Metanephros (tissue), 2 donors: ENCODE measurements around a stretch of chr16.

DNA sequence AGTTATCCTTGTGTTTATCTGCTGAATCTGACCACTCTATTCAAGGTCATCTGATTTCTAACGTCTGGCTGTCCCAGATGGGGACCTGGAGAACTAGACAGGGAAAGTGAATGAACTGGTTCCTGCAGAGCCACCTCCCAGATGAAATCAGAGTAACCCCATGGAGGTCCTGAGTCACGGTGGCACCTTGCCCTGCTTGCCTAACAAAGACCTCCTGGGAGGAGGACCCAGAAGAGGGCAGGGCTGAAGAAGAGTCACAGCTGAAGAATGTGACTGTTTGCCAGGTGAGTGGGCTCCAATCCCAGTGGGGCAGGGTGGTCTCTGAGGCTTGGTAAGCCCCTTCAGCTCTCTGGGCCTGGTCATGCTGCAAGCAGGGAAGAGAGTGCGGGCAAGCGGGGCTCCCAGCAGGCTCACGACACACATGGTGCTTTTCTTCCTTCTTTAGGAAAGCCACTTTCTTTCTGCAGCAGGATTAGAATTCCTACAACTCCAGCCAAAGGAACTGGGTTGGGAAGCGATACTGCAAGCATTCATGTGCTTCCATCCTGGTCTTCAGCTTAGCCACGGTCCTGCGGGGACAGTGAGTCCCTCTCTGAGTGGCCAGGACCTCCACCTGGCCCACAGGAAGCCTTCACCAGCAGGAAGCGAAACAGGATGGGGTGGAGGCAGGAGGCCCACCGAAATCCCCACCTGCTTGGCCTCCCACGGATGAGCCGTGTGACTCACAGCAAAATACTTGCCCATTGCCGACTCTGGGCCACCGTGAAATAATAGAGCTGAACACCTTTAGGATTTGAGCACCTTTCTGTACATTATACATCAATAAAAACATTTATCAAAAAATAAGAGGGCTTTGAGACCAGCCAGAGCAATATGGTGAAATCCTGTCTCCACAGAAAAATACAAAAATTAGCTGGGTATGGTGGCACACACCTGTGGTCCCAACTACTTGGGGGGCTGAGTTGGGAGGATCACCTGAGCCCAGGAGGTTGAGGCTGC, 4.2 kb downstream of the C16orf74 start:
- RAMPAGE, long total RNA: no peak

- RAMPAGE, long total RNA: no peak
Measured at GRCh38 chr16:85833115-85833815, 33.8 kb downstream of the COX4I1 start.

DNA sequence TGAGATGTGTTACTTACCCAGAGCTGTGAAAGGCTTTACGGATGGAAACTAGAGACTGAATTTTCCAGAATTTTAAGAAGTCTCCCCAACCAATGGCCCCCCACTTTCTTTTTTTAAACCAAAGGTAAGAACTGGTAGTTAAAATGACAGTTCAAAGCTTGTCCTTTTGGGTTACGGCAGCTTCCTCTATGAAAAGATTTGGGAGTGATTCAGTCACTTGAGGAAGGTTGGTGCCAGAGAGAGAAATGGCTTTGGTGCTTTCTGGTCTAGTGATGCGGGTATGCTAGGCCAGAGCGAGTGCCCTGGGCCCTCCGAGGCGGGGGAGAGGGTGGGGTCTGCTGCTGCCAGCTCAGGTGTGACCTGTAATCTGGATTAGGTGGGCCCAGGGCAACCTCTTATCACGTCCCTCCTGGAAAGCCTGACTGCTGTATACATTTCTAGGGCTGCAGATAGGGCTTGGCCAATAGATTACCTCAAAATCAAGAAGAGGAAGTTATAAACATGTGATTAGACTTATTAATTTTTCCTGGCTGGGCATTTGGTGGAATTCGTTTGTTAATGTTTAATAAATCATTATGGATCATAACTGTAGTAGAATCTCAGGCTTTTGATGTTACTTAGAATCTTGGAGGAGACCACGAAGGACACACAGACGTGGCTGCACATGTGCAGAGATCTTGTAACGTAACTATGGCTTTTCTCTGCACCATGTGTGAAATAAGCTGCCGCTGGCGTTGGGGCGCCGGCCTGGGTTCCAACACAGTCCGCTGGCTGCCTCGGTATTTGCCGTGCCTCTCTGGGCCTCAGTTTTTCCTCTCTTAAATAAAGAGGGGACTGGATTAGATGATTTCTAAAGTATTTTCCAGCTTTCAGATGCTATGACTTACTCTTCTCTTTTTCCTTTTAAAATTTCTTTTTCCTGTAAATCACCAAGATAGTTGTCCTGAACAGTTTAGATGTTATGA, 1.2 kb downstream of the IRF8 start:
- RAMPAGE, long total RNA: no peak

GRCh38 chr16:85929153-85929964, 30.4 kb downstream of the IRF8 start:
- RAMPAGE, long total RNA: no peak

GRCh38 chr16:85936457-85936975, 37.6 kb downstream of the IRF8 start:
- RAMPAGE, long total RNA: no peak

DNA sequence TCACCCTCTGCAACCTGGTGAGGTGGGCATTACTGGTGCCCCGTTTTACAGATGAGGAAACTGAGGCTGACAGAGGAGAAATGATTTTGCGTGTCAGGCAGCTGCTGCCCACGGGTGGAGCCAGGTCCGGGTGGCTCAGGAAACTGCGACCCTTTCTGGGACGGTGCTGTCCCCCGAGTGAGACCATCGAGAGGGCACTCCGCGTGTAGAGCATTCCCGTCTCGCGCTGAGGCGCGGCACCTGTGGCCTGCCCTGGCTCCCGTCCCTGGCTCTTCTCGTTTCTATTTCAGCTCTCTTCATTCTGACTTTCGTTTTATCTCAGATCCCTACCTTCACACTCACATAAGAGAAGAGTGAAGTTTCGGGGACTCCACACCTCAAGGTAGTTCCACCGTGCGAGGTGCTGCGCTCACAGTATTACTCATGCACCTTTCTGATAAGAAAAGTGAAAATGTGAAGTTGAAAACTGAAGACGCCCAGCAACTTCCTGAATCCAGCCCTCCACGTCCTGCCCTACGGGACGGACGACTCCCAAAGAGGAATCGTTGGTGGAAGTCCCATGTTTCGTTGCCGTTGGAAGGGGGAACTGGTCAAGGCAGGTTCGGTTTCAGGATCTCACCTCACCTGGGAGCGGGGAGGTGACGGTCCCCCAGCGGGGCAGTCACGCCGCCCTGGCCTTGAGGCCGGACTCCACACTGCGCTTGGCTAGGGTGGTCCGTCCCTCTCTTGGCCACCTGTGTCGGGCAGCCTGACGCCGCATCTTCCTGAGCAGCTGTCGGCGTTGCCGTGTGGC, 48.8 kb downstream of the IRF8 start:
- RAMPAGE, long total RNA: no peak

- RAMPAGE, long total RNA: no peak
Measured at GRCh38 chr16:85963652-85964153, 64.7 kb downstream of the IRF8 start.

GRCh38 chr16:85979417-85980092, 80.6 kb downstream of the IRF8 start:
- RAMPAGE, long total RNA: no peak

DNA sequence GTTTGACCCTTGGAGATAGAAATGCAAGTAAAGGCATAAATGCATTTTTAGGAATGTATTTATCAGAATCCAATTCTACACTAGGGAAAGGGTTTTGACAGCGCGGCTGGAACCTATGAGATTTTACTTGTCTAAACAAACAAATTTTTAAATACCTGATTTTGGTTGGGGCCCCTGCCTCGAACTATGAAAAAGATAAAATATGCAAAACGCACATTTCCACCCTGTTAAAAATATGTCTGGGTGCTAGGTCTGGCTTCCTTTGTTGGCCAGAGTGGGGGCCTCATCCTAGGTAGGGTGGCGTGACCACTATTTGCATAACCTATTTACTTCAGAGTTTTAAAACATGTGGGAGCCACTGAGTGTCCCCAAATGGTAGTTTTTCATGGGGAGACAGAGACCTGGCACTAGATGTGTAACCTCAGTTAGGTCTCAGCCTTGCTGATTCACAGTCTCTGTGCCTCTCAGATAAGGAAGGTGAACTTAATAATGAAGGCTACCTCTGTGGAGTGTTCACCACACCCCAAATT, 103.1 kb downstream of the IRF8 start:
- RAMPAGE, long total RNA: no peak

DNA sequence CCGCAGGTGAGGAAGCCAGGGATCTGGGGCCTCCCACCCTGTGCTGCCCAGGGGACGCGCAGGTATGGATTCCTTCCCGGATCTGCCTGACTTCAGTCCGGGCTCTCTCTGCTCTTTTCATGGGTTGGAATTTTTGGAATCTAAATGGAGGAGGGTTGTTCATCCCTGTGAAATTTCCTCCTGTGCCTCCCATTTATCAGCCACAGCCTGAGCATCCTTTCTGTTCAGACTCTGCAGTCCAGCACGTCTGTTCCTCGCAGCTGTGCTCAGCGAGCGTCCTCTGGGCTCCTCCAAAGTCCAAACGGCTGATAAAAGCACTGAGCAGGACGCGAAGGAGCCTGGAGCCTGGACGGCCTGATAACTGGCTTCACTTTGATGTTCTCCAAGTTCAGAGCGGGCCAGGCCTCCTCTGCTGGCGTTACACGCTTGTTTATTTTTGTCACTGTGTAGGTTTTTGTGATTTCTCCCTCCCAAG, 290.7 kb upstream of the FOXF1 start:
- RAMPAGE, long total RNA: no peak

GRCh38 chr16:86323187-86323561, 187.2 kb upstream of the FOXF1 start:
- RAMPAGE, long total RNA: no peak

DNA sequence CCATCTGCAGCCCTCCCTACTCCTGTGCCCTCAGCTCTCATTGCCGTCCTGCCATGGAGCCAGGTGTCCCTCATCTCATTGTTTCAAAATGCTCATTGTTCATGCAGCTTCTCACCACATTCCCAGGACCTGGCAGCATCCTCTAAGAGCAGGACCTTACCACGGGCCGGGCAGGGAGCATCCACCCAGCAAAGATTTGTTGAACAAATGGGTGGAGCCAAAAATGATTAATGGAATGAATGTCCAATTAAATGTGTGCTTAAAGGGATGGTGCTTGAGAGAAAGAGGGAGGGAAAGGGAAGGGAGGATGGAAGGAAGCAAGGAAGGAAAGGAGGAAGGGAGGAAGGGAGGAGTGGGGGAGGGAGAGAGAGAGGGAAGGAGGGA, 126.9 kb upstream of the FOXF1 start:
- RAMPAGE, long total RNA: no peak

GRCh38 chr16:86494513-86494781, 15.9 kb upstream of the FOXF1 start:
- RAMPAGE, long total RNA: no peak

GRCh38 chr16:86512586-86513500, 2.5 kb downstream of the FOXF1 start:
- RAMPAGE, long total RNA: no peak

GRCh38 chr16:86515486-86516536, 5.5 kb downstream of the FOXF1 start:
- RAMPAGE, long total RNA: no peak

- RAMPAGE, long total RNA: no peak
Measured at GRCh38 chr16:86571255-86572081, 4.8 kb downstream of the FOXC2 start.

GRCh38 chr16:86844580-86845147, 266.3 kb downstream of the FOXL1 start:
- RAMPAGE, long total RNA: no peak

DNA sequence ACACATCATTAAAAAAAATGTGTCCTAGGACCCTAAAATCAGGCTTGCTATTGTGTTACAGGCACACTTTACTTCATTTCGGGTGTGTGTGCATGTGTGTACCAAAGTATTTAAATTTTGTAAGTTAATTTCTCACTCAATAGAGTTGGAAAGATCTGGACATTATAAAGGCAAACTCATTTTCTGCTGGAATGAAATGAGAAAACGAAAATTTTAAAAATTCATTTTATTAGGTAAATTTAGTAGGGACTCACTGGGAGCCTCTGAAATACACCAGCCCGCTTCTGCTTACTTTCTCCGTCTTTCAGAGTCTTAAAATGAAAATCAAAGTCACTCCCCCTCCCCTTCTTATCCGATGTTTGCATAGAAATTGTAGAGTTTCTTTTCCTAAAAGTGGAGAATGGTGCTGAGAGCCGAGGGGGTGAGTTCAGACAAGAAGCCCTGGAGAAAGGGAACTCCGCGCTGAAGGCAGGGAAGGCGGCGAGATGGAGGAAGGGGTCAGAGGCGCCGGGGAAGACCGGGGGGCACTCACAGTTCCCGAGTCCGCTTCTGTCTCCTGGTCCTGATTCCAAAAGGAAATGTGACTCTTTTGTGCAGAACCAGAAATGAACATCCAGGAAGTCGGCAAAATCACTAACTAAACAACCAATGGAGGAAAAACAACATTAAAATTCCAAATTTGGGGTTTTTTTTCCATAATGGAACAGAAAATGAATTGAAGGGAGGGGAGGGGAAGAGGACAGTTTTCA, 252.6 kb downstream of the C16orf95 start:
- RAMPAGE, long total RNA: no peak

- RAMPAGE, long total RNA: no peak
Measured at GRCh38 chr16:87126990-87127440, 190.2 kb downstream of the C16orf95 start.

- RAMPAGE, long total RNA: no peak
Measured at GRCh38 chr16:87316778-87317145, 430 bp downstream of the C16orf95 start.